ENCODE data around the genes ZMYND12, CCDC30, SVBP, CFAP57 and TIE1.

DNA sequence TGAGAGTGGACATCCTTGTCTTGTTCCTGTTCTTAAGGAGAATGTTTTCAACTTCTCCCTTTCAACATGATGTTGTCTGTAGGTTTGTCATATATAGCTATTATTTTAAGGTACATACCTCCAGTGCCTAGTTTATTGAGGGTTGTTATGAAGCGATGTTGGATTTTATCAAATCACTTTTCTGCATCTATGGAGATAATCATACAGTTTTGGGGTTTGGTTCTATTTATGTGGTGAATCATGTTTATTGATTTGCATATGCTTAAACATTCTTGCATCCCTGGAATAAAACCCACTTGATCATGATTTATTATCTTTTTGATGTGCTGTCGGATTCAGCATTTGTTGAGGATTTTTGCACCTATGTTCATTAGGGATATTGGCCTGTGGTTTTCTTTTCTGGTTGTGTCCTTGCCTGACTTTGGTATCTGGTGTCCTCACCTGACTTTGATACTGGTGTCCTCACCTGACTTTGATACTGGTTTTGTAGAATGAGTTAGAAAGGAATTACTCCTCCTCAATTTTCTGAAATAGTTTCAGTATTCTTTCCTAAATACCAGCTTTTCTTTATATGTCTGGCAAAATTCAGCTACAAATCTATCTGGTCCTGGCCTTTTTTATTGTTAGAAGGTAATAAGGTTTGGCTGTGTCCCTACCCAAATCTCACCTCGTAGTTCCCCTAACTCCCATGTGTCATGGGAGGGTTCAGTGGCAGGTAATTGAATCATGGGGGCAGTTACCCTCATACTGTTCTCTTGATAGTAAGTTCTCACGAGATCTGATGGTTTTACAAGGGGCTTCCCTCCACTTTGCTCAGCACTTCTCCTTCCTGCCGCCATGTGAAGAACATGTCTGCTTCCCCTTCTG is 37.5 kb downstream of the FOXJ3 start:
CAGE:
- cytosol, long polyA minus RNA, result no peak
- cytosol, long polyA plus RNA, result no peak
- long polyA plus RNA, result no peak
- nucleus, long polyA minus RNA, result no peak
- nucleus, long polyA plus RNA, result no peak

CAGE:
- cytosol, long polyA minus RNA, result no peak
- cytosol, long polyA plus RNA, result no peak
- long polyA plus RNA, result no peak
- nucleus, long polyA minus RNA, result no peak
- nucleus, long polyA plus RNA, result no peak
Measured at GRCh38 chr1:42455784-42456147, at the start of gene ZMYND12. ZMYND12 (minus strand) TSS chr1:42456022.

GRCh38 chr1:42457857-42458439 is 1.6 kb downstream of the PPCS start:
CAGE:
- cytosol, long polyA minus RNA, result no peak
- cytosol, long polyA plus RNA, result no peak
- long polyA plus RNA, result no peak
- nucleus, long polyA minus RNA, result no peak
- nucleus, long polyA plus RNA, result no peak

DNA sequence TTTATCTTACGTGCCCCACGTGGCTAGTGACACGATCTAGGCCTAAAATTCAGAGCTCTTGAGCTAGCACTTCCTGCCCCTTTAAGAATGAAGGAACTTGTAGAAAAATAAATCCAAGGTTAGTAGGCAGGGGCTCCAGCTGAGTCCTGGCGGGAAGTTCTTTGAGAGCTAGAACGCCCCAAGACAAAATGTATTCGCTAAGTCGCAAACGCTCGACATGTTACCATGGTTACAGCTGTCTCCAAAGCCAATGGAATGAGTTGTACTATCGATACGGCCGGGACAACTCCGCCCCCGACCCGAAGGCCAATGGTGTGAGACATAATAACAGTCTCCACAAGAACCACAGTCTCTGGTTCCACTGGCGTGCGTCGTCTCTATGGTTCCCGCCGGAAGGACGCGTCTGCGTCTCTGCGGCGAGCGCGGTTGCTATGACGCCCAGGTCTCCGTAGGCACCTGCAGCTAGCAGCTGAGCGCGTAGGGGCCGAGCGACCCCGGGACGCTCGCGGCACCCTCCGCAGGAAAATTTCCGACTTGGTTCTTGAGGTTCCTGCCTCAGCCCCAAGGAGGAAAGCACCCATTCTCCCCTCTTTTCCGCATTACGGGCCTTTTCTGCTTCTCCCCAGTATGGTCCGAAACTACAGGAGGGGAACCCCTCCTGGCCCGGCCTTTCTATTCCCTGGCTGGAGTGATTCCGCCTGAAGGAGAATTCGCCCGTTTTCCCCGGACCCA is at the start of gene CCDC30:
Gene CCDC30, plus strand, starts transcription at position 429 of the 732 bp plus-strand sequence.
CAGE:
- cytosol, long polyA minus RNA, result no peak
- cytosol, long polyA plus RNA, result no peak
- long polyA plus RNA, result no peak
- nucleus, long polyA minus RNA, result no peak
- nucleus, long polyA plus RNA, result no peak

CAGE:
- cytosol, long polyA minus RNA, result no peak
- cytosol, long polyA plus RNA, result no peak
- long polyA plus RNA, result no peak
- nucleus, long polyA minus RNA, result no peak
- nucleus, long polyA plus RNA, result no peak
Measured at GRCh38 chr1:42681611-42682261, 482 bp upstream of the YBX1 start.

CAGE:
- cytosol, long polyA minus RNA, result no peak
- cytosol, long polyA plus RNA, result no peak
- long polyA plus RNA, result no peak
- nucleus, long polyA minus RNA, result no peak
- nucleus, long polyA plus RNA, result no peak
Measured at GRCh38 chr1:42695338-42696438, 13.5 kb downstream of the YBX1 start.

CAGE:
- cytosol, long polyA minus RNA, result no peak
- cytosol, long polyA plus RNA, result no peak
- long polyA plus RNA, result no peak
- nucleus, long polyA minus RNA, result no peak
- nucleus, long polyA plus RNA, result no peak
Measured at GRCh38 chr1:42704276-42704665, 22.1 kb downstream of the YBX1 start.

DNA sequence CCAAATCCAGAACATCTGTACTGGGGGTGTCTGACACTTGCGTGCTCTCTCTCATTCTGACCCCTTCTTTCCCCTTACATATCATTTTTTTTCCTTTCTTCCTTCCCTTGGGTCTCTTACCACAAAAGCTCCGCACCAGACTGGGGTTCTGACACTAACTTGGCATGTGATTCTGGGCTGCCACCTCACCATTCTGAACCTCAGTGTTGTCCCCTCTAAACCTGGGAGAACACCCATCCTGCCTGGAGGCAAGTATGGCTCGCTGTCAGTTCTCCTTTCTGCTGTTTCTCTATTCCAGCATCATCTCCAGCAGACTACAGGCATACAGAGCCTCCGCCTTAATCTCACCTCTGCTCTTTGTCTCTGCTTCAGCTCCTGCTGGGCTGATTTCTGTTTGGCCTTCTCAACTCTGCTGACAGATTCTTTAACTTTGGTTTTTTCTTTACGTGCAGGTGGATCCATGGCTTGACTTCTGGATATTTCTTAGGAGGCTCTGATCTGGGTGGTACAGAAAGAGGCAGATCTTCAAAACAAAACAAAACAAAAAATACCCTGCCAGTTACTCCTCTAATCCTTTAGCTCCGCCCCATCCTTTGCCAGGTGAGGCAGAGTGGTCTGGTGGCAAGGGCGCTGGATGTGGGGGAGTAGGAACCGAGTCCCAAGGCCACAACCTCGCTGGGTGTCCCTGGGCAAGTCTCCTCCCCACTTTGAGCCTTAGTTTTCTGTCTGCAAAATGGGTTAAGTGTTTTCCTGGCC is 661 bp upstream of the ERMAP start:
CAGE:
- cytosol, long polyA minus RNA, result no peak
- cytosol, long polyA plus RNA, result no peak
- long polyA plus RNA, result no peak
- nucleus, long polyA minus RNA, result no peak
- nucleus, long polyA plus RNA, result no peak

GRCh38 chr1:42816839-42817882 is at the start of gene SVBP:
SVBP (minus strand) TSS chr1:42817397.
CAGE:
- cytosol, long polyA minus RNA, result no peak
- cytosol, long polyA plus RNA, result no peak
- long polyA plus RNA, result start-site peak on the minus strand at chr1:42817266-42817395, 113 and 138 reads in 2 replicates
- nucleus, long polyA minus RNA, result start-site peak on the plus strand at chr1:42817488-42817980, 5 reads
- nucleus, long polyA plus RNA, result no peak

GRCh38 chr1:42824489-42825099 is 7.4 kb upstream of the SVBP start:
CAGE:
- cytosol, long polyA minus RNA, result no peak
- cytosol, long polyA plus RNA, result no peak
- long polyA plus RNA, result no peak
- nucleus, long polyA minus RNA, result no peak
- nucleus, long polyA plus RNA, result no peak

DNA sequence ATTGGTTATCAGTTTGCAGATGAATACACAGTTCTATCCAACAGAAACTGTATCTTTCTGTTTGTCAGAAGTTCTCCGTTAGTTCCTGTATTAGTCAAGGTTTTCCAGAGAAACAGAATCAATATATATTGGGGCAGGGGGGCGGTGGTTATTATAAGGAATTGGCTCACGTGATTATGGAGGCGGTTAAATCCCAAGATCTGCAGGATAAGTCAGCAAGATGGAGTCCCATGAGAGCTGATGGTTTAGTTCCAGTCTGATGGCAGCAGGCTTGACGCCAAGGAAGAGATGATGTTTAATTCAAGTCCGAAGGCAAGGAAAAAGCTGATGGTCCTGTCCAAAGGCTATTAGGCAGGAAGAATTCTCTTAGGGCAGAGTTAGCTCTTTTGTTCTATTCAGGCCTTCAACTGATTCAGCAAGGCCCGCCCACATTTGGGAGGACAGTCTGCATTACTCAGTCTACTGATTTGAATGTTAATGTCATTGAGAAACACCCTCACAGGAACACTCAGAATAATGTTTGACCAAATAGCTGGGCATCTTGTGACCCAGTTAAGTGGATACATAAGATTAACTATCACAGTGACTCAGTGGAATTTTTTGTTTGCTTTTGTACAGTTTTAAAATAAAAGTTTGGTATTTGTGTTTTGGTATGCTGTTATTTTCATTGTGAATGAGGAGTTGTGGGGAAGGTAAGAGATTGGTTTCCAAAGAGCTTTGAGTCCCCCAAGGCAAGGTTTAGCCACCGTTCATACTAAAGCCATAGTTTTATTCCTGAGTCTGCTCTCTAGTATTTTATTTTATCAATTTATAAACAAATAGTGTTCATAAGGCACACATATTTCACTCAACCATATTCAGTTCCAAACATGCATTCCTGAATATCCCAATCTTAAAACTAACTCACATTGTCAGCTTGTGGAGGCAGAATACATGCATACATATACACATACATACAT is 1.8 kb upstream of the ZNF691 start:
CAGE:
- cytosol, long polyA minus RNA, result no peak
- cytosol, long polyA plus RNA, result no peak
- long polyA plus RNA, result no peak
- nucleus, long polyA minus RNA, result no peak
- nucleus, long polyA plus RNA, result no peak

CAGE:
- cytosol, long polyA minus RNA, result no peak
- cytosol, long polyA plus RNA, result no peak
- long polyA plus RNA, result no peak
- nucleus, long polyA minus RNA, result no peak
- nucleus, long polyA plus RNA, result no peak
Measured at GRCh38 chr1:42938726-42939774, 19.6 kb downstream of the SLC2A1 start.

GRCh38 chr1:42945743-42946979 is 12.5 kb downstream of the SLC2A1 start:
CAGE:
- cytosol, long polyA minus RNA, result no peak
- cytosol, long polyA plus RNA, result no peak
- long polyA plus RNA, result no peak
- nucleus, long polyA minus RNA, result no peak
- nucleus, long polyA plus RNA, result no peak

DNA sequence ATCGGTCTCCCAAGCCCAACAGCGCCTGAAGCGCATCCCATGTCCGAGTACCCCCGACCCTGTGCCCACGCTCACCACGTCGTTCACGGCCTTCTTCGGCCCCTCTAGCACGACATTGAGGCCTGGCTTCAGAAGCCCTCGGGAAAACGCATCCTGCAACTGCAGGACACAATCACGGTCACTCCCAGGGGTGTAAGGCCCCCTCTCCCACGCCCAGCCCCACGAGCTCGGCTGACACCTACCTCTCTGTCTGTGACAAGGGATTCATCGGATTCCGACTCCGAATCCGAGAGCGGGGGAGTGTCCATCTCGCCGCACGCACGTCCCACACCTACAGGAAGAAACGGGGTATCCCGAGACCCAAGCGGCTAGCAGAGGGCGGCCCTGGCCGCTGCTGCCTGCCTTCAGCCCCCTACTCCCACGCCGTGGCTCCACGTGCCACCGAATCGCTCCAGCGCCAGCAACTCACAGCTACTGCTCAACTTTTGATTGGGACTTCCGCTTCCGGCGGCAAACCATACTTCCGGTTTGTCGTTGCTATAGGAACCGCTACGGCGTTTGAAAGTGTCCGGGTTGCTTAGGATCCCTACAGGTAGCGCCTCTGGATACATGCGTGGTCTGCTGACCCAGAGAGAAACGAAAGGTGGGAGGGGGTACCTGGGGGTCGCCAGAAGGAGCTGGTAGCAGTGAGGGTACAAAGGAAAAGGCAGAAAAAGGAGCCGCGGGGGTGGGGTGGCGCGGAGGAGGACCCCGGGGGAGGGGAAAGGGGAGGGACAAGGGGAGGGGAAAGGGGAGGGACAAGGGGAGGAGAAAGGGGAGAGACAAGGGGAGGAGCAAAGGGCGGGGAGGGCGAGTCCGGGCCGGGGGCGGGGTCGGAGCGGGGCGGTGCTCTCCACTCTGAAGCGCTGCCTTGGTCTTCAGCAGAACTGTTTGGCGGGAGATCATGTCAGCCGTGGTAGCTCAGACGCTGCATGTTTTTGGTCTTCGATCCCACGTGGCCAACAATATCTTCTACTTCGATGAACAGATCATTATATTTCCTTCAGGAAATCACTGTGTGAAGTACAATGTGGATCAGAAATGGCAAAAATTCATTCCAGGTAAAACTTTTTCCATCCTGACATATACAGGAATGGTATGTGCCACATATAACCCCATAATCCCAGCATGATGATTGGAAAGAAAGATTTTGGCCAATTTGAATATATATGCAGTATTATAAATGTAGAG is at the start of gene CFAP57:
Gene CFAP57, plus strand, starts transcription at position 520 of the 1,230 bp plus-strand sequence.
CAGE:
- cytosol, long polyA minus RNA, result start-site peak on the minus strand centred at position 479 of the sequence, 25 bp wide, 327 reads
- cytosol, long polyA plus RNA, result start-site peak on the minus strand centred at position 466 of the sequence, 52 bp wide, 1,991 and 112 reads in 2 replicates
- long polyA plus RNA, result start-site peak on the minus strand centred at position 460 of the sequence, 41 bp wide, 675 and 547 reads in 2 replicates
- nucleus, long polyA minus RNA, result start-site peak on the minus strand centred at position 466 of the sequence, 14 bp wide, 23 reads
- nucleus, long polyA plus RNA, result start-site peak on the minus strand centred at position 466 of the sequence, 52 bp wide, 1,337 and 222 reads in 2 replicates; start-site peak on the plus strand centred at position 543 of the sequence, 19 bp wide, 7 and 9 reads in 2 replicates

DNA sequence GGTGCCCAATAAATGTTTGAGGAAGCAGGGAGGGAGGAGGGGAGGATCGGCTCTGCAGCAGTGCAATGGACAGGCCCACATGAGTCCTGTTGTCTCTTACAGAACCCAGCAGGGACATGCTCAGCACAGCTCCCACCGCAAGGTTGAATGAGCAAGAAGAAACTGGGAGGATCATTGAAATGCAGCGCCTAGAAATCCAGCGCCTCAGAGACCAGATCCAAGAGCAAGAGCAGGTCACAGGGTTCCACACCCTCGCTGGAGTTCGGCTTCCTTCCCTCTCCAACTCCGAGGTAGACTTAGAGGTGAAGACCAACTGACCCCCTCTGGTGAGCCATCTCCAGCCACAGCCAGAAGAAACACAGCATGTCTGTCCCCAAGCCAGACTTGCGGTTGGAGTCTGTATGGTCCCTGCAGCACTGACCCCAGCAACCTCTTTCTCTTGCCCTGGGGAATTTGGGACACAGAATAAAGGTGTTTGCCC is 15.9 kb upstream of the TMEM125 start:
CAGE:
- cytosol, long polyA minus RNA, result no peak
- cytosol, long polyA plus RNA, result no peak
- long polyA plus RNA, result no peak
- nucleus, long polyA minus RNA, result no peak
- nucleus, long polyA plus RNA, result no peak

GRCh38 chr1:43273122-43273455 is 3.3 kb downstream of the TMEM125 start:
CAGE:
- cytosol, long polyA minus RNA, result no peak
- cytosol, long polyA plus RNA, result no peak
- long polyA plus RNA, result no peak
- nucleus, long polyA minus RNA, result no peak
- nucleus, long polyA plus RNA, result no peak

DNA sequence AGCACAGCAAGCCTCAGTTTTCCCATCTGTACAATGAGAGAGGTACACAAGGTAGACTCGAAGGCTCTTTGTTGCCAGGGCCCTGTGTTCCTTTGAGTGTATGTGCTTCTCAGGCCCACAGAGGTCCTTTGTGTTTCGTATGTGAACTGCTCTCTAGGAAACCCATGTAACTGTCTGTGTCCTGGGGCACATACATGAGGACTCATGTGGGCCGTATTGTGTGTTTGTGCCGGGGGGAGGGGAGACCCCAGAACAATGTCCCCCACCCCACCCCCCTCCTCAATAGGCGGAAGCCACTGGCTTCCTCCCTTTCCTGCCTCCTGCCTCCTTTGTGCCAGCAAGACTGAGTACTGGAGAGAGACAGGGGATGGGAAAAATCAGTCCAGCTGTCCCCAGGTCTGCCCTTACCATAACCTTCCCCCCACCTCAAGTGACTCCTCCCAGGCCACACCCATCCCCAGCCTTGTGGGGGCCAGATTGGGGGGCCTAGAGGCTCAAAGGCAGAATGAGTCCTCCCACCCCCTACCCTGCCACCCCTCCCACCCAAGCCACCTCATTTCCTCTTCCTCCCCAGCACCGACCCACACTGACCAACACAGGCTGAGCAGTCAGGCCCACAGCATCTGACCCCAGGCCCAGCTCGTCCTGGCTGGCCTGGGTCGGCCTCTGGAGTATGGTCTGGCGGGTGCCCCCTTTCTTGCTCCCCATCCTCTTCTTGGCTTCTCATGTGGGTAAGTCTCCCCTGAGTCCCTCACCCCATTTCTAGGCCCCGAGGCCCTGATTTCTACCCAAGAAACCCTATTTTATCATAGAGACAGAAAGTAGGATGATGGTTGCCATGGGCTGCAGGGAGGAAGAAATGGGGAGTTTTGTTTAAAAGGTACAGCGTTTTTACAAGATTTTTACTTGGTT is at the start of gene TIE1:
Gene TIE1, plus strand, starts transcription at position 584 of the 912 bp plus-strand sequence.
CAGE:
- cytosol, long polyA minus RNA, result no peak
- cytosol, long polyA plus RNA, result no peak
- long polyA plus RNA, result no peak
- nucleus, long polyA minus RNA, result no peak
- nucleus, long polyA plus RNA, result no peak

GRCh38 chr1:43373443-43374007 is 5.7 kb upstream of the ELOVL1 start:
CAGE:
- cytosol, long polyA minus RNA, result no peak
- cytosol, long polyA plus RNA, result no peak
- long polyA plus RNA, result no peak
- nucleus, long polyA minus RNA, result no peak
- nucleus, long polyA plus RNA, result no peak

DNA sequence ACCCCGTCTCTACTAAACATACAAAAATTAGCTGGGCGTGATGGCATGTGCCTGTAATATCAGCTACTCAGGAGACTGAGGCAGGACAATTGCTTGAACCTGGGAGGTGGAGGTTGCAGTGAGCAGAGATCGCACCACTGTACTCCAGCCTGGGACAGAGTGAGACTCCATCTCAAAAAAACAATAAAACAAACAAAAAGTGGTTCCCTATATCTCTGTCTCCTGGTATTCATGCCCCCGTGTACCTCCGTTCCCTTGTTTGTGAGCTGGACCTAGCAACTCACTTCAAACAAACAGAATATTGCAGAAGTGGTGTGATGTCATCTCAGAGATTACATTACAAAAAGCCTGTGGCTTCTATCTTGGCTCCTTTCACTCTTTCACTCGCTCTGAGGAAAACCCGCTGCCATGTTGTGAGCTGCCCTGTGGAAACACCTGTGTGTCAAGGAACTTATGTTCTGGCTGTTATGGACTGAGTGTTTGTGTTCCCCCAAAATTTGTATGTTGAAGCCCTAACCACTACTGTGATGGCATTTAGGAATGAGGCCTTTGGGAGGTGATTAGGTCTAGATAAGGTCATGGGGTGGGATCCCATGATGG is 7.2 kb upstream of the HYI start:
CAGE:
- cytosol, long polyA minus RNA, result no peak
- cytosol, long polyA plus RNA, result no peak
- long polyA plus RNA, result no peak
- nucleus, long polyA minus RNA, result no peak
- nucleus, long polyA plus RNA, result no peak

GRCh38 chr1:43512152-43512550 is 18.5 kb upstream of the PTPRF start:
CAGE:
- cytosol, long polyA minus RNA, result no peak
- cytosol, long polyA plus RNA, result no peak
- long polyA plus RNA, result no peak
- nucleus, long polyA minus RNA, result no peak
- nucleus, long polyA plus RNA, result no peak